Thoracic aorta (tissue), 1 donor: ENCODE measurements around the gene RDH11.

DNA sequence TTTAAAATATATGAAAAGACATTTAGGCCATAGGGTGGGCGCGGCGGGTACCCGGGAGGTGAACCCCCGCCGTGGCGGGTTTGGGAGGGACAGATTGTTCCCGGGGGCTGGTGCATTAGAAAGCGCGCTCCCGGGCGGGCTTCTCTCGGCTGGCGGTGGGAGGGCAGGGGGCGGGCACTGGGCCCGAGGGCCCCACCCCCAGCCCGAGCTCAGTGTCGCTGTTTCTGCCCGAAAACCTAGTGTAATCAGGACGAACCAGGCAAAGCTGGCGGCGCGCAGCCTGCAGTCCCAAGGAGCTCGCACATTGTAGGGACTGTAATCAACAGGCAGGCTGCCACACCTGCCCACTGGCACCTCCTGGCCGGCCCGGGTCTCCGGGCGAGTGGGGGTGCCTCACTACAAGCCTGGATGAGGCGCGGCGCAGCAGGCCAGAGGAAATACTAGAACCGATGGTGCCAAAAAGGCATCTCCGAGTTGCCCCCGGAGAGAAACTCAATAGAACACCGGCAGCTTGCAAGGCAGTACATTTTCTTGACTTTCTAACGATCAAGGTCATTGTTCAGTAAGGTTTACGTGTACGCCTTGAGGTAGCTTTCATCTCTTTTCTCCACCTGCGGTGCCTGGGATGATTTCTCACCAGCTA, 767 bp upstream of the SPTB start:
- RAMPAGE, long total RNA = no peak

DNA sequence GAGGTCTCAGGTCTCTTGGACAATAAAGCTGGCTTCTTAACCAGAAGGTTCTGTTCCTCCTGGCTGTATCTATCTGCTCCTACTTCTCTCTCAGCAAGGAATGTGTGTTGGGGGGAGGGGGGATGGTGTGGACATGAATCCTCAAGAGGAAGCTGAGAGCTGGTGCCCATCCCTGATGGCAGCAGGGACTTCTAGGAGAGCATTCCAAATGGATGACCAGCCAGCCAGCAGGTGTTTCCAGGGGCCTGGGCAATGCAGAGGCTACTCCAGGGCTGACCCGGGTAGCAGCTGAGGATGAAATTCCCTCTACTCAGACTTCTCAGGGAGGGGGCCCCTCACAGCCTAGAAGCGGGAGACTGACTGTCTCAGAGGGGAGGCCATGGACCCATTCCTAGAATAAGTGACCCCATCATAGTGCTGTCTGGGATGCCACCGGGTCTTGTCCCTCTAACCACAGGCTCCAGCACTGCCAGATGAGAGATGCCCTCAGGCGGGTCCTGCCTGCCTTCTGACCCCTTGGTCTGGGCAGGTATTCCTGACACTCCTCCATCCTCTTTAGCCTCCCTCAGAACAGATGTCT, 1.3 kb downstream of the RAB15 start:
- RAMPAGE, long total RNA = start-site peak on the minus strand centred at position 328 of the sequence, 141 bp wide, 6 reads

DNA sequence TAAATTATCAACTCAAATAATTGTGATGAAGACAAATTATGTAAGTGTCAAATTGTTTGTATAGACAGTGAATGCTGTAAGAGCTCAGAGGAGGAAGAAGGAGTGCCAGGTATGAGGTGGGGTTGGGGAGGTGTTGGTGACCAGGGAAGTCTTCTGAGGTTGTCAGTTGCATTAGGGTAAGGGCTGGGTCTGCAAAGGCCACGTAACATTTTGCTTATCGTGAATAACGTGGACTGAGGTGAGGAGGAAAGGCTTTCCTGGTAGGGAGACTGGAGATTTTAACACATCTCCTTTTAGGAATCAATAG, 2.5 kb upstream of the MAX start:
- RAMPAGE, long total RNA = no peak

GRCh38 chr14:65156433-65157211, 54.3 kb upstream of the MAX start:
- RAMPAGE, long total RNA = no peak

DNA sequence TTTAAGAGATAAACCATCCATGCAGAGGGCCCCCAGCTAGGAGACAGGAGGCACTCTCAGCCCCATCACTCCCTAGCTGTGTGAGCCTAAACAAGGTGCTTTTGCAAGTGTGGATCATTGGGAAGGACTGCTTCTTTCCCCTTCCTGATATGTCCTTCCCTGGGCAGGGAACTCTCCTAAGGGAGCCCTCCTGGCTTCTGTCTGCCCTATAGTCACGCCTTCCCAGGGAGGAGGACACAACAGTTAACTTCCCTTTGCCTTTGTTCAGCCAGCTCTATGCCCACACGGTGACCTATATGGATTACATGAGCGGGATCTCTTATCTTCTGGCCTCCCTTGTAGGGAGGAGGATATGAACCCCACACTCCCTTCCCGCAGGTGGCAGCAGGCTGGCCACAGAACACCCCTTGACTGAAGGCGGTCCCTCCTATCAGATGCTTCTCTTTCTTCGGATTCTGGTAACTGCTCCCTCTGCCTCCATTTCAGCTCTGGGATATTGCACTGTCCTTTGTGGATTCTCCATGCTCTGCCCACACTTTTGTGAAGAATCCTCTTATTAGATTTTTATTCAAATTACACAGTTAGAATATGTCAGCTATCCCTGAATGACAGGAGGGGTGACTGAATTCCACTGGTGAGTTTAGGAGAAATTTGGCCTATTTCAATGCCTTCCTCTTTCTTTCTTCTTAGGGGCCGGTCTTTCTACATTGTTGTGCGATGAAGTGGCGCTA, 135.7 kb upstream of the MAX start:
- RAMPAGE, long total RNA = no peak

GRCh38 chr14:65242795-65243316, 140.5 kb upstream of the MAX start:
- RAMPAGE, long total RNA = no peak

DNA sequence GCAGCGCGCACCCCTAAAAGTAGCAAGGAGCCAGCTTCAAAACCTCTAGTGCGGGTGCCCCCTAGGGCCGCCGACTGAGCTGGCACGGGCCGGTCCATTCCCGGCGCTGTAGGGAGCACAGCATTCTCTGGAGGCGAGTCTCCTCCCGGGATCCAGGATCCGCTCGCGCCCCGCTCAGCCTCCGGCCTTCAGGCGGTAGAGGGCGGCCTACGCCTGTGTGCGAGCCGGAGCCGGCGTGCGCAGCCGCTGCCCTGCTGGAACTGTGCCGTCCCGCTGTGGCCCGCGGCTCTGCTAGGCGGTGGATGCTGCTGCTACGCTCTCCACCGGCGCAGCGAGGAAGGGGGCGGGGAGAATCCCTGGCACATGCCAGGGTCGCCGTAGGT, 256 bp upstream of the FUT8 start:
- RAMPAGE, long total RNA = start-site peak on the minus strand centred at position 279 of the sequence, 24 bp wide, 5 reads

- RAMPAGE, long total RNA = no peak
Measured at GRCh38 chr14:66422552-66422885, 63.7 kb upstream of the CCDC196 start.

DNA sequence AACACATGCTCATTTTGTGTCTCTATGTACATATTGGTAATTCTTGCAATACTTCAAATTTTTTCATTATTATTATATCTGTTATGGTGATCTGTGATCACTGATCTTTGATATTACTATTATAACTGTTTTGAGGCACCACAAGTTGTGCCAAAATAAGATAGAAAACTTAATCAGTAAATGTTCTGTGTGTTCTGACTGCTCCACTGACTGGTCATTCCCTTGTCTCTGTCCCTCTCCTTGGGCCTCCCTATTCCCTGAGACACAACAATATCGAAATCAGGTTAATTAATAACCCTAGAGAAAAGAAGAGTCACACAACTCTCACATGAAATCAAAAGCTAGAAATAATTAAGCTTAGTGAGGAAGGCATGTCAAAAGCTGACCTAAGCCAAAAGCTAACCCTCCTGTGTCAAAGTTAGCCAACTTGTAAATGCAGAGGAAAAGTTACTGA, 53.9 kb upstream of the CCDC196 start:
- RAMPAGE, long total RNA = no peak

GRCh38 chr14:66517287-66517768, 9.4 kb downstream of the GPHN start:
- RAMPAGE, long total RNA = no peak

DNA sequence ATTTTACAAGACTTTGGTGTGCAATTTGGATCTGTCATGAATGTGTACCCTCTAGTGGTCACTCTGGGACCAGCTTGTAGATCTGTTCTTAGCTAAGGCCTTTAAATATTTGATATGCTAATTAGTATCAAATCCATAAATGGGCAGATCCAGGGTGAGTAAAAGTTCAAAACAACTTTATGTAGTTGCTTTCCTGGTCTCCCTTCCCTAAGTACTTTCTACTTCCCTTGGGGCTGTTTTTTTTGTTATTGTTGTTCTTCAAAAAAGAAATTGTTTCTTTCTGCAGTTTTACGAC, 238.4 kb downstream of the GPHN start:
- RAMPAGE, long total RNA = no peak

- RAMPAGE, long total RNA = no peak
Measured at GRCh38 chr14:67241627-67242208, 483 bp downstream of the PALS1 start.

GRCh38 chr14:67360811-67361223, 689 bp downstream of the EIF2S1 start:
- RAMPAGE, long total RNA = no peak

GRCh38 chr14:67416074-67416767, 4.3 kb upstream of the PLEK2 start:
- RAMPAGE, long total RNA = no peak

GRCh38 chr14:67418912-67419226, 6.9 kb upstream of the PLEK2 start:
- RAMPAGE, long total RNA = no peak

DNA sequence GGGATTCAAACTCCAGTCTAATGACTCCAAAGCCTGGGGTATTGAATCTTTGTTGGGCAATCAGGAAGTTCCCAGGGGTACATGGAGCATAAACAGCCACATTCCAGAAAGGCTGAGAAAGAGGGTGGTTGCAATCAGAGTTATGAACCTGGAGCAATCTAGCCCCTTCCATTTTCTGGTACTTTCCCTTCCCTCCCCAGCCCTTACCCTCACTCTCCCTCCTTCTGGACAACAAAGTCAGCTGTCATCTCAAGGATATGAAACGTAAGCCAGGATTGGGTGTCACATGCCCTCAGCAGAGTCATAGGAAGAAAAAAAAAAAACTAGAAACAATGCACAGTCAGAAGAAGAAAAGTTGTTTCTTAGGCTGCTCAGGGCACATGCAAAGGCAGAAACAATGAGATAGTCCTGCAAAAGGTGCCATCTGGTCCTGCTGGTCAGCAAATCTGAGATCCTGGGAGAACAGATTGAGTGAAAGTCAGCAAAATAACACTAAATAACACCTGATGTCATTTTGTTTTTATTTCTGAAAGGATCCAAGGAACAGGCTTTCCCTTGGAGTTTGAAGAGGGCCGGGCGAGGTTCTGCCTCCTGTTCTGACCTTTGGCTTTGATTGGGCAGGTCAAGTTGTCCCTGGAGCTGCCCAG, 27.1 kb downstream of the TMEM229B start:
- RAMPAGE, long total RNA = no peak

- RAMPAGE, long total RNA = start-site peak on the minus strand at chr14:67695725-67695735, 146 reads
Measured at GRCh38 chr14:67695250-67696191, at the start of gene RDH11. TSS of gene RDH11 (minus strand) at chr14:67695764.

DNA sequence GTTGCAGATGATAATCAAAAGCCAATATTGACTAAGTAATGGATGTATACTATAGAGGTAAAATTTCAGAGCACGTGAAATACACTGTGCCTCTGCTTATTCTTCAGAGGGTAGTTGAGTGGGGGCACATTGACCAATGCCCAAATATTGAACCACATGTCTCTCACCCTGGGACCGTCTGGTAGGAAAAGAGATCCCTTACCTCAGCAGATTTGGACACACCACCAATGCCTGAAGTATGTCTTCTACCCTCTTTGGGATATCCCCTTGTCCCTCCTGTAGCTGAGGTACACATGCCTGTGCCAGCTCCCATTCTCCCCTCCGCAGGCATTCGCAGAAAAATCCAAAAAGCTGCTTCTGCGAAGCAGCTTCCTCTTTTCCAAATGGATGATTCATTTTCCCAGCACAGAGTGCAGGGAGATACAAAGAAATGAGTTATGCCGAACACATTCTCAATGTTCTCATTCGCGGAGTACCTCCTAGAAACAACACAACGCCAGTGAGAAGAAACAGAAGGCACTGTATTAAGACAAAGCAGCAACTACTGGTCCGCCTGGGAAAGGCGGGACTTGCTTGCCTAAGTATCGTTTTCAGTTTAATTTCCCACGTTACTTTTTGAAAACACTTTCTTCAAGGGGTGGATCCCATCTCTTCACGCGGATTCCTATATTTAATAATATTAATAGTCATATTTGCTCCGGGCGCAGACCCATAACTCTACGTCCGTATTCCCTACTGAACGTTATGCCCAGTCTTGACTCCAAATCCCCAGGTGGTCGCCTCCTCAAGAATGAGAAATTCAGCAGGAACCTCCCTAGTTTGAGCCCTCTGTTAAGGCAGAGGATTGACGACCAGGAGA, 593 bp downstream of the ZFYVE26 start:
- RAMPAGE, long total RNA = no peak

GRCh38 chr14:67886252-67886865, 66.8 kb downstream of the RAD51B start:
- RAMPAGE, long total RNA = no peak

DNA sequence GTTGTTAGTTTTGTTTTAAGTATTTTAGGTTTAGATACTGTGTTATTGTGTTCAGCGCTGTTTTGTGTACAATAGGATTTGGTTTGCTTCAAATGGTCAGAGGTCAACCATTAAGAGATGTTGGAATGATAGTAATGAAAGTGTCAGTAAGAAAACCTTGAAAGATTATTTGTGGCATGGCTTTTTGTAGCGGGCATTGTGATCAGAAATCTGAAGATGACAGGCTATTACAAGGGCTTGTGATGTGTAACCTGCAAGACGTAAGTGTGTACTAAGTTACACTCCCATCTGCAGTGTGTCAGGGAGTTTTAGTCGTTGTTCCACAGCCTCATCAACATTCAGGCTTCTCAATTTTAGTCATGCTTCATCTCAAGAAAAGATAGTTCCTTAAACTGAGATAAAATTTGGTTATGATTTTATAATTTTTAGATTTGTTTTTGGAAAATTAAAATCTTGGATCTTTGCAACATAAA, 68.1 kb downstream of the RAD51B start:
- RAMPAGE, long total RNA = no peak